SEM (cell line): ENCODE data around the genes TRIM37, SMG8 and PTRH2.

DNA sequence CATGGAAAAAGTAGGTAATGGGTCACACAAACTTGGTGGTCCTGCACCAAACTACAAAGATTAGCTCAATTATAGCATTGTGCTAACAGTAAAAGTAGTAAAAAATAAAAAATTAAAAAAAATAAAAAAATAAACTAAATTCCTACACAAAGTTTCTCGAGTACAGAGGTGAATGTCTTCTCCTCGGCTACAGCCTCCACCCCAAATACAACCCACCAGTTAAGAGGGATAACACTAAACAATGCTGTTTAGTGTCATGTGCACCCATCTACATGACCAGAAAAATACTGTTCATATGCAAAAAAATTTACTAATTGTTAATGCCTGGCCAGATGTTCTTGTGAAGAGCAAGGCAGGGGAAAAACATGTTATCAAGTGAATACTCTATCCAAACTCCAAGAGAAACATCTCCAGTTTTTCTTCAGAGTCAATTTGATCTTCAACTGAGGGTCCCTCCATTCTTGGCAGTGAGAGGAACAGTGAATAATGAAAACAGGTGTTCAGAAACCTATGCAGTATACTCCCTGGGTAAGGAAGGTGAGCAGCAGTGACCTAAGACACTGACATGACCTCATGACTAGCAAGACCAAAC lies 4.4 kb upstream of the VEZF1 start:
- PRO-cap, result no peak

DNA sequence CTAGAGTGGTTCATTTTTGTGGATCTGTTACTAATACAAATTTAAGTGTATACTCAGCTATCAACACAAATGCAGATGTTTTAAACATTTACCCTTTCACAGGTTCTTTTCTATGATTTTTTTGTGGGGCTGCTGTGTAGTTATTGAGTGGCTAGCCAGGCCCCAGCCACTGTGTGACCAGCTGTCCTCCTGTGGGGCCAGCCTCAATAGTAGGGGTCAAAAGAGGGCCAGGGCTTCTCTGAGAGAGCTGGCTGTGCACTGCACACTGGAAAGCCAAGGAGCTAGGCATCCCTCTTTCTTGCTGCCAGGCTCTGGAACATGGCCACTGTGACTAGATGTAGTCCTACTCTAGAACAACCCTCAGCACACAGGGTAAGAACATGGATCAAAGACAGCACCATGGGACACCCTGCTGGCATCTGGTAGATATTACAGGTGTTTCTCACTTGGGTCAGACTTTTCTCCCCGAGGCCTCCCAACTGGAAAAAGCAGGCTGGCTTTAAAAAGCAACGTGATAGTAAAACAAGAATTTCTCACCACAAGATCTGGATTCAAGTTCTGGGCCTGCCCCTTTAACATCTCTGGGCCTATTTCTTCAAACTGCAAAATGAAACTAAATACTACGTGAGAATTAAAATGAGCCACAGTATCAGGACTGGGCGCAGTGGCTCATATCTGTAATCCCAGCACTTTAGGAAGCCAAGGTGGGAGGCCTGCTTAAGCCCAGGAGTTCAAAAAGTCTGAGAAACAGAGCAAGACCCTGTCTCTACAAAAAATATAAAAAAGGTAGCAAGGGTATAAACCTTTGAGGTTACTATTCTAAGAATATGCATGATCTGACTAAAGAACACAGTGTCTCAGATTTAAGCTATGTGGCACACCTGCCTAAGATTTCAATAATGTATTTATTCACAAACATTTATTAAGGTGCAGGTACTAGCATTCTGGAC lies 7.4 kb upstream of the VEZF1 start:
- PRO-cap, result no peak

DNA sequence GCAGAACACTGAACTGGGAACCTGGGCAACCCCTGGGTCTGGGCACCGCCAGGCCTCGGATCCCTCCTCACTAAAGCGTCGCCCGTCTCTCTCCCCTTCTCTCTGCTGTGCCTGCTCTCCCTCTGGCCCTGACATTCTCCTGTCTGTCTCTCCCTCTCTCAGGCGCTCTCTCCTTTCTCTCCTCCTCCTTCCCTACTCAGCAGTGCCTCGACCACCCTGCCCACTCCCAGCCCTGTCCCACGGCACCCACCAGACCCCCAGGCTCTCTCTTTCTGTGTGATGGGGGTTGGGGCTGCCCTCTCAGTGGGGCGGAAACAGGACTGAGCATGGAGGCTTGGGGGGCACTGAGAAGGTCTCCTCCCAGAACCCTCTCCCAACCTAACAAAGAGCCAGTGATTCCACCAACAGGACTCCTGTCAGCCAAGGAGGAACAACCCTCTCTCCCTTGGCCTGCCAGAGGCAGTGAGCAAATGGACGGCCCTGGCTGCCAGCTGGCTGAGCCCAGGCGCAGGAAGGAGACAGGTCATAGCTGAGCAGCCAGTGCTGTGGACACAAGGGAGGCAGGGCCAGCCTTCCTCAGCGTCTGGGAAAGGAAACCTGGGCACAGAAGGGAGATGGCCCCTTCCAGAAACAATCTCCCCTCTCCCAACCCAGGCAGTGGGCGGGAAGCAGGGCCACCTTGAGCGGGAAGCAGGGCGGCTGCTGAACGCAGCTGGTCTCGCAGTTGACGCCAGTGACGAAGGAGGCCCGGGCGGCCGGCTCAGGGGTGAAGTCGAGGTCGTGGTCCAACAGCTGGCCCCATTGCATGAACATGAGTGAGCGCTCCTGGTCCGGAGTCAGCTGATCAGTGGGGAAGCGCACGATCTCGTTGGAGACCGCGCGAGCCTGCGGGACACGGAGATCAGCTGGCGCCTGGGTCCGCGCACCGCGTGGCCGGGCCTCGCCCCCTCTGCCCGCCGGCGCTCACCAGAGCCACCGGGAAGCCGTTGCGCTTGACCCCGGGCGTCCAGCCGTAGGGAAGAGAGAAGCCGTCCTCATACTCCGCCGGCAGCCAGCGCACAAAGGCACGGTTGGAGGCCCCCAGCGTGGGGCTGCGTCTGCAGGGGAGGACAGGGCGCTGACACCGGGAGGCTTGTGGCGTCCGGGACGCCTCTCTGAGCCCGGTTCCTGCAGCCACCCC lies 2.0 kb downstream of the MPO start:
- PRO-cap, result no peak

- PRO-cap, result no peak
Measured at GRCh38 chr17:58312219-58312600, 16.4 kb downstream of the TSPOAP1 start.

DNA sequence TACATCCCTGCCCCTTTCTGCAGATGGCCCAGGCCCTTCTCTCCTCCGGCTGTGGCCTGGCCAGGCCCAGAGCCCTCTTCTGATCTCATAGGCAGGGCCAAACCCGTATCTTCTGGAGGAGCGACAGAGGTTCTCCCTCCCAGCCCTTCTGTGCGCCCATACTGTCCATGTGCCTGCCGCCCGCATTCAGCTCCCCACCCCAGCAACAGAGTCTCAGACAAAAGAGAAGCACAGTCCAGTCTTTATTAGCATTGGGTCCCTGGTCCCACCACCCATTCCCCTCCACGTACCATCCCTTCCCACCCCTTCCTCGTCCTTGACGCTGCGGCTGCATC lies 2.0 kb upstream of the TSPOAP1 start:
- PRO-cap, result no peak

- PRO-cap, result bidirectional peak, plus-strand start at chr17:58335230, minus-strand start at chr17:58335058; bidirectional peak, plus-strand start at chr17:58335677, minus-strand start at chr17:58335506
Measured at GRCh38 chr17:58334987-58335811, 6.6 kb upstream of the TSPOAP1 start.

GRCh38 chr17:58364685-58365143 lies 12.7 kb upstream of the SUPT4H1 start:
- PRO-cap, result no peak

- PRO-cap, result no peak
Measured at GRCh38 chr17:58387673-58387935, 29.7 kb downstream of the RNF43 start.

DNA sequence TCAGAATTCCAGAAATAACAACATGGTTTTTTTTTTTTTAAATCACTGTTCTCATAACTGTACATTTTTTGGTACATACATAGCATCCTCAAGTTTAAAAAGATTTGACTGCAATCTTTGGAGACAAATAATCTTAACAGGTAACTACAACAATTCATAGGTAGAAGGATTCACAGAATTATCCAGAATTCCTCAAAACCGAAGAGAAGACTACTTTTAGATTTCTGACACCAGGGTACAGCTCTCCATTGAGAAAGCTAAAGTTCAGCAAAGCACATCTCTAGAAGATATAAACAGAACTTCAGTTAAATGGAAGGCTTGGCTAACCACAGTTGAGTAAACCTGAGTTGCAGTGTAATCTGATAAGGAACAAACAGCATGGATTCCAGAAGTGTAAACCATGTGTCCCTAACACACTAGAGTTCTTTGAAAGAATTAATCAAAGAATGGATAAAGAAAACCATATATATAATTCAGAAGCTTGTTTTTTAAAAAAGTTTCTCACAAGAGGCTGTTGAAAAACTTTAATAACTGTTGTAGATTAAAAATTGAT lies 4.5 kb downstream of the RNF43 start:
- PRO-cap, result no peak

GRCh38 chr17:58414564-58414989 lies 2.8 kb downstream of the RNF43 start:
- PRO-cap, result no peak

GRCh38 chr17:58569219-58569542 lies 25.1 kb upstream of the SEPTIN4 start:
- PRO-cap, result no peak

- PRO-cap, result bidirectional peak, plus-strand start at chr17:59107167, minus-strand start at chr17:59106781
Measured at GRCh38 chr17:59106570-59107735, at the start of gene TRIM37. TSS of gene TRIM37 (minus strand) at chr17:59106880.

- PRO-cap, result no peak
Measured at GRCh38 chr17:59165859-59166477, 10.4 kb downstream of the PRR11 start.

GRCh38 chr17:59209892-59210737 lies at the start of gene SMG8:
TSS of gene SMG8 (plus strand) at chr17:59210035.
- PRO-cap, result bidirectional peak, plus-strand start at chr17:59210035, minus-strand start at chr17:59209963

DNA sequence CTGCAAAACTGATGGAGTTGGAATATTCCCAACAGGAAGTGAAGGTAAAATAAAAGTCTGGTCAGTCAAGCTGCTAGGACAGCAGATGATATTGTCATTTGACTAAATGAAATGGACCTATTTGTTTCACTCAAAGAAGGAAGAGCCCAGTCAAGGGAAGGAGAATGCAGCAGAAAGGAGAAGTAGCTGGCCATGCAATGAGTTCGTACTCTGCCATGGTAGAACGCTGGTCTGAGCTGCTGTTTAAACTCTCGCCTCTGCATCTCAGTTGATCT lies 15.6 kb upstream of the YPEL2 start:
- PRO-cap, result no peak

GRCh38 chr17:59437893-59438613 lies 106.6 kb downstream of the YPEL2 start:
- PRO-cap, result no peak

GRCh38 chr17:59465679-59466274 lies 99.6 kb upstream of the DHX40 start:
- PRO-cap, result no peak

DNA sequence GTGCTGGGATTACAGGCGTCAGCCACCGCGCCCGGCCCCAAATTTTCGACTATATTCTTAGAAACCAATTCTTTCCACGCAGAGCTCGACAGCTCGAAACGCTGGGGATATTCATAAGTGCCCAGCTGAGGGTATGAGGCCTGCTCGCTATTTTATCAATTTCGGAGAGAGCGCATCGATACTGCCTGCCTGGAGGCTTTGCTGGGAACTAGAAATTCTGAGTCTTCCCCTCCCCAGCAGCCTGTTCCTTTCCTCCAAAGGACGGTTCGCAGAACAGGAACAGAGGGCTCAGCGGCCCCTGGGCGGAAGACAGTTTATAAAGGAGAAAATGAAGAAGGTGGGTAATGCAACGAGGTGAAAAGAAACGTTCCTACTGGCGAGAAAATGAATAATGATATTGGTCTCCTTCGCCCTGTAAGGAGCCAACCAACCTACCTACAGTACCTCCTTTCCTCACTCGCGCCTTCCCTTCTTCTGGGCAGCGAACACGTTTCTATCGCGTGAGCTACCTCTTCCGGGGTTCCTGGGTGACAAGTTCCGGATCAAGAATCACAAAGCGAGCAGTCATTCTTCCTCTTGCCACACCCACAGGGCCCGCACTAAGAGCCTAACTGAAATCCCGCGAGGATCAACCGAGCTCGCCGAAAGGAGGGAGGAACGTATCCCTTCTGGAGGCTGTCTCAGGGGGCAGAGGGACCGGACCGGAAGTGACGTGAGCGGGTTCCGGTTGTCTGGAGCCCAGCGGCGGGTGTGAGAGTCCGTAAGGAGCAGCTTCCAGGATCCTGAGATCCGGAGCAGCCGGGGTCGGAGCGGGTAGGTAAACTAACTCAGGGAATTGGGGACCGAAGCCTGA lies at the start of gene PTRH2:
Gene PTRH2 (minus strand): TSS at position 495 of the 853 bp plus-strand sequence.
- PRO-cap, result bidirectional peak, plus-strand start at position 730 of the sequence, minus-strand start at position 476 of the sequence

- PRO-cap, result no peak
Measured at GRCh38 chr17:59754460-59754912, 47.0 kb downstream of the VMP1 start.

DNA sequence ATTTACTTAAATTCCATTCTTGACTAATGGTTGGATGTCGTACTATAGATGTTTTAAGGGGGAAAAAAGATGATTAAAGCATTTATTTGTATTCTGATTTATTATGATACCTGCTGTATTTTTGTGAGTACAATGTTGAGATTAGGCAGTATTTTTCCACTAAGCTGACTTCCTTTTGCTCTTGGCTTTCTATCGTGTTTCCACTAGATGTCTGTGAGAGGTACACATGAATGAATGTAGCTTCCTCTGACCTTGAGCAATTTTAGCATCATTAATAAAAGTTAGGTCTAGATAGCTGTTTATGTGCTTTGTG lies 75.7 kb downstream of the VMP1 start:
- PRO-cap, result no peak